Monocyte (primary cell): ENCODE measurements around a stretch of chr14.

DNA sequence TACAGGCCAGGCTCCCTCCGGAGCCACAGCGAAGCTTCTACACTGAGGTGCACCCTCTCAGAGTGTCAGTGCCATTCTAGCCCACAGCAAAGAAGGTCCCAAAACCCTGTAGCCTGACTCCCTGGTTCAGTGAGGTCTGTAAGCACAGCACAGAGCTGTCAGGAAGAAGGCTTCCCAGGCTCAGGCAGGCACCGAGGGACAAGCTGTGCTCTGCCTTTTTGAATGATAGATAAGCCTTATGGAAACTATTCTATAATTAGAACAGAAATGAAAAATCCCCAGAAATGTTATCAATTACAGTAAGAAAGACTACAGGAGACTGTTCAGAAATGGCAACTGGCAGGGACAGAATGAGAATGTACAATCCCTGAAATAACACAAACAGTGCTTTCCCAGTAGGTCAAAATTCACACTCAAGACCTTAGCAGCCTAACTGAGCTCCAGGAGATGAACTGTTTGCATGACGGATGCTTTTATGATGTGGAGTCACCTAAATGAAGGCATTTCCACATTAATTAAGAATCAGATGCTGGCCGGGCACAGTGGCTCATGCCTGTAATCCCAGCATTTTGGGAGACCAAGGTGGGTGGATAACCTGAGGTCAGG is 40.0 kb downstream of the MOK start:
- PRO-cap, 2 experiments, result no peak in any of the 2 experiments

DNA sequence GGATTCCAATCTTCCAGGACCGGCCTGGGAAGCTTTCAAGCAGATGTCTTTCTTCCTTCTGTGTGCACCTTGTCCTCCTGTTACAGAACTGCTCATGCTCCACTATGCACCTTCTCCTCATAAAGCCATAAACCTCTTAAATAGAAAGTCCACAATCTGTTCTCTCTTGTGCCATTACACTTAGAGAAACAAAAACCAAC is 12.5 kb downstream of the MOK start:
- PRO-cap, 2 experiments, result no peak in any of the 2 experiments

DNA sequence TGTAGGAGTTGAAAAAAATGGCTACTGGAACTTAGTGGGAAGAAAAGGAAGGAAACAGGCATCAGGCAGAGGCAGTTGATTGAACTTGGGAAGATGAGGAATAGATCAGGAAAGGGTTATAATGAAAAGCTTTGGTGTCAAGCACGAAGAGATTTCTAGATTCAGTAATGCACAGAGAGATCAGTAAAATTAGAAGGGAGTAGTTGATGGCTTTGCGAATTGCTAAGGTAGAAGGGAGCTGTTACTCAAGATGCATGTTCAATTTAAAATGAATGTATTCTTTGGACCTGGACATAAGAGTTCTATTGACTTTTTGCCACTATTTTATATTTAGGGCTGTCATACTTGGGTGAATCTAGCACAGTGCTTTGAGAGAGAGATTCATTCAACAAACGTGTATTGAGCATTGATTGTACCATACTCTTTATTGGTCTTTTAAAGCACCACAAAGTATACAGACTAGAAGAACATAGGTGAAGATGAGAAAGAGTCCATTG is 2.1 kb downstream of the TECPR2 start:
- PRO-cap, 2 experiments, result no peak in any of the 2 experiments

GRCh38 chr14:102379035-102380137 is 16.6 kb downstream of the TECPR2 start:
- PRO-cap, 2 experiments, result no peak in any of the 2 experiments

DNA sequence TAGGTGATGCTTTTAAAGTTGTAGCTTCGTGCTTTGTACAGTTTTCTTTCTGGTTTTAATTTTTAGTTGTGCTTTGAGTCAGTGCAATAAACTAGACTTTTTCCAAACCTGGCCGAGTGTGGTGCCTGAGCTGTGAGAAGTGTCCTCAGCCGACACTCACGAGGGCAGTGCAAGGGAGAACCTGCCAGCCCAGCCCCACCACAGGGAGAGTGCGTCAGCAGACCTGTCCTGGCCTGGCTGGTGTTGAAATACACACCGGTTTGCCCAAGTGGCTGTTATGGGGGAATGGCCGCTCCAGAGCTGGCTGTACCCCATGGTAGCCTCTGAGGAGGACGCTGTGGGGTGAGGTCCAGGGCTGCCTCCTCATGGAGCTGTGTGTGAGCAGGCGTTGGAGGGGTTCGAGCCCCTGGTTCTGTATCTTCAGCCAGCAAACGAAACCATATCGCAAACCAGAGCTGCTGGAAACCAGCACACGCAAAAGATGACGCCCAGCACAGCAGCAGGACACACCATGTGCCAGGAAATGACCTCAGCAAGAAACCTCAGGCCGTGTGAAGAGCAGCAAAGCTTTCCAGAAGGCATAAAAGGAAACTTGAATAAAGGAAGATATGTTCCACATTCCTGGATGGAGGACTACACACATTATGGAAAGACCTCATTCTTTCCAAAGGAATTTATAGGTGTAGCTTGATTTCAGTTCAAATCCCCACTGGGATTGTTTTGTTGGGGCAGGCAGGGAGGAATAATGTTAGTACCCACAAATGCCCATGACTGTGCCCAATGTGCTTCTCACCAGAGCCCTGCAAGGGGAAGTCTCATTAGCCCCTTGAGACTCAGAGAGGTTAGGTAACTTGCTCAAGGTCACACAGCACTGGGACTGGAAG is 9.3 kb downstream of the ANKRD9 start:
- PRO-cap, 2 experiments, result peak in 2 of 2 experiments; most common plus-strand start position 220 of the sequence (in 1); most common minus-strand start position 483 of the sequence (in 2)

GRCh38 chr14:102511463-102512010 is 2.0 kb upstream of the ANKRD9 start:
- PRO-cap, 2 experiments, result no peak in any of the 2 experiments

- PRO-cap, 2 experiments, result peak in 2 of 2 experiments; most common plus-strand start chr14:102527798 (in 2); most common minus-strand start chr14:102527521 (in 2)
These were observed 17.8 kb upstream of the ANKRD9 start for GRCh38 chr14:102527302-102527867.

- PRO-cap, 2 experiments, result no peak in any of the 2 experiments
These were observed 31.9 kb upstream of the RCOR1 start for GRCh38 chr14:102560252-102561222.

GRCh38 chr14:102603632-102604155 is 11.2 kb downstream of the RCOR1 start:
- PRO-cap, 2 experiments, result no peak in any of the 2 experiments

GRCh38 chr14:102616765-102617102 is 24.3 kb downstream of the RCOR1 start:
- PRO-cap, 2 experiments, result peak in 2 of 2 experiments; most common plus-strand start chr14:102617000 (in 2)

DNA sequence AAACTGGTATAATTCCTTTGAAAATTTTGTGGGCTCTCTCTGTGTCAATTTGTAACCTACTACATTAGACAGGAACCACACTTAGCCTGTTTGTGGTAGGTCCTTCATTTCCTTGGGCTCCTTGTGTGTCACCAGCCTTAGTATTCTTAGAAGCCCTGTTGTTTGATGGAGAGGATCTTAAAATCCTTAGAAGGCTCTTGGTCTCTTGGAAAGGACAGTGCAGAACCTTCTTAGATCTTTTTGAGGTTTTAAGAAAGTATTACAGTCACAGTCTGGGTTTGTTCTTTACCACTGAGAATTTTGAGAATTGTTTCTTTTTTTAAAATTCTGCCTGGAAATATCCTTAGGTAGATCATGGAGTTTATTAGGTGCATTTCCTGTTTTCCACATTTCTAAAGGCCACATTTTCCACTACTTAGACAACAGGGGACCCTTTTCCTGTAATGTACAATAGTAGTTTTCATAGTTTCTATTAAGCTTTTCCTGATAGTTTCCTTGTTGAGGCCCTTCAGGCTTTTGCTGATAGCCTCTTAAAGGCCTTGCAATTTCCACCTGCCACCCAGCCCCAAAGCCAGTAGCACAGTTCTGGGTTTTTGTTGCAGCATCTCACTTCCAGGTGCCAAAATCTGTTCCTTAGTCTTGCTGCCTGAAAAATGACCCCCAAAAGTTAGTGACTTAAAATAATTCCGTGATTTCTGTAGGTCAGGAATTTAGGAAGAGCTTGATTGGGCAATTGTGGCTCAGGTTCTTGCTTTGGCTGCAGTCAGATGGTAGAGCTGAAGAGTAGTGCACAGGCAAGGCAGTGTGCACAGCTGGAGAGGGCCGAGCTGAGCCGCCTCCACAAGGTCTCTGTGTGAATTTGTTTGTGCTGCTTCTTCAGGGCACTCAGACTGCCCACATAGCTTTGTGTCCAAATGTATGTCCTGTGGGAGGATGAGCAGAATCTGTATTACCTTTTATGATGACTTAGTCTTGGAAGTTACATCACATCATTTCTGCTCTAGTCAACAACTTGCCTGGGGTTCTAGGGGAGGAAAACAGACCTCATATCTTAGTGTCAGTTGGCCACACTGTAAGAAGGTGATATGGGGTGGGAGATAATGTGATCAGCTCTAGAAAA is 53.0 kb downstream of the RCOR1 start:
- PRO-cap, 2 experiments, result no peak in any of the 2 experiments

GRCh38 chr14:102761019-102761700 is 16.1 kb upstream of the TRAF3 start:
- PRO-cap, 2 experiments, result no peak in any of the 2 experiments

DNA sequence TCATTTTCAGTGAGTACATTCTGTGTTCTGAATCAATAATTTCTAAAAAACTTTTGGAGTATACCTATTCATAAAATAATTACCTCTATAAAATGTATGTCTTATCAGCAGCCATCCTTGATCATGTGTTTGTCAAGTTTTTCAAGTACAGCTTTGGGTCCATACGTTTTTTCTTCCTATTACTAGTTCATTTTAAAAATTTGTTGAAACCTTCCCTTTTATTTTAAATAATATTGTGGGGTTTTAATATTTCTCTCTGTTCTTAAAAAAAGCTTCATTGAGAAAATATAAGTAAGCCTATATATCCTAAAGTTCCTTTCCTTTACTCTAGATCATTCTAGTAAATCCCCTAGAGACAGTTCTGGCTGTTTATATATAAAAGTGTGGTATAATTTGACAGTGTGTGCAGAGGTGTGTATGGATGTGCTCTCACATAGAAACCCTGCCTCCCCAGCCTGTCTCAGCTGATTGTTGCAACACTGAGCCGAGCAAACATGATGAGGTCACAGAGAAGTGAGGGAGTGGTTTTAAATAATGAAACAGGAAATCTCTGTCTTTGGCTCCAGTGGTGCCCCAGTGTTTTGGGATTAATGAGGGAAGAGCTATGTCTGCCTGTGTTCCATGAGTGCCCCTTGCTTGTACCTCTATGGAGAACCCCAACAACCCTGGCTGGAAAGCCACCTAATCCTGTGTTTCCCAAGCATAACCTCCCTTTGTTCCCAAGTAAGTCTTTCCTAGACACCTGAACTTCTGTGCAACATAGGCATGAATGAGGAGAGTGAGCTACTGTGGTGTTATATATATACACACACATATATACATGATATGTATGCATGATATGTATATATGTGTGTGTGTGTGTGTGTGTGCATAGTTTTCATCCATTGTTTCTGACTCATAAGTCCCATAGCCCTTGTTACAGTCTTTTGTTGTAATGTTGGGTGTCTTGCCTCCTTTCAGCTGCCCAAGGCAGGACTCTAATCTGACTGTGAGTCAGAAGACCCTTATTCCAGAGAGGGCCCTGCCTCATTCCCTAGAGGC is 17.8 kb downstream of the TRAF3 start:
- PRO-cap, 2 experiments, result peak in 1 of 2 experiments; most common plus-strand start position 565 of the sequence (in 1); most common minus-strand start position 457 of the sequence (in 1)

- PRO-cap, 2 experiments, result no peak in any of the 2 experiments
These were observed 42.3 kb downstream of the TRAF3 start for GRCh38 chr14:102819271-102820138.

GRCh38 chr14:102893413-102894256 is 28.8 kb upstream of the AMN start:
- PRO-cap, 2 experiments, result no peak in any of the 2 experiments

- PRO-cap, 2 experiments, result no peak in any of the 2 experiments
These were observed 10.0 kb upstream of the LBHD2 start for GRCh38 chr14:103073954-103074476.

- PRO-cap, 2 experiments, result no peak in any of the 2 experiments
These were observed 3.2 kb upstream of the EXOC3L4 start for GRCh38 chr14:103090912-103092040.

GRCh38 chr14:103102538-103103049 is 8.1 kb downstream of the EXOC3L4 start:
- PRO-cap, 2 experiments, result no peak in any of the 2 experiments

- PRO-cap, 2 experiments, result no peak in any of the 2 experiments
These were observed 12.4 kb upstream of the TNFAIP2 start for GRCh38 chr14:103110553-103111472.

GRCh38 chr14:103112447-103112969 is 10.8 kb upstream of the TNFAIP2 start:
- PRO-cap, 2 experiments, result no peak in any of the 2 experiments